ENCODE results near the genes PRKRIP1 and EFCAB10.

GRCh38 chr7:102232504-102233225 lies 54.0 kb upstream of the SH2B2 start:
- PRO-cap = no peak

GRCh38 chr7:102304755-102305208 lies 18.1 kb downstream of the SH2B2 start:
- PRO-cap = no peak

- PRO-cap = bidirectional peak, plus-strand start at chr7:102395780, minus-strand start at chr7:102395729; bidirectional peak, plus-strand start at chr7:102396363, minus-strand start at chr7:102396117
Measured at GRCh38 chr7:102395544-102396504, at the start of gene PRKRIP1. Gene PRKRIP1, plus strand, starts transcription at chr7:102396363.

DNA sequence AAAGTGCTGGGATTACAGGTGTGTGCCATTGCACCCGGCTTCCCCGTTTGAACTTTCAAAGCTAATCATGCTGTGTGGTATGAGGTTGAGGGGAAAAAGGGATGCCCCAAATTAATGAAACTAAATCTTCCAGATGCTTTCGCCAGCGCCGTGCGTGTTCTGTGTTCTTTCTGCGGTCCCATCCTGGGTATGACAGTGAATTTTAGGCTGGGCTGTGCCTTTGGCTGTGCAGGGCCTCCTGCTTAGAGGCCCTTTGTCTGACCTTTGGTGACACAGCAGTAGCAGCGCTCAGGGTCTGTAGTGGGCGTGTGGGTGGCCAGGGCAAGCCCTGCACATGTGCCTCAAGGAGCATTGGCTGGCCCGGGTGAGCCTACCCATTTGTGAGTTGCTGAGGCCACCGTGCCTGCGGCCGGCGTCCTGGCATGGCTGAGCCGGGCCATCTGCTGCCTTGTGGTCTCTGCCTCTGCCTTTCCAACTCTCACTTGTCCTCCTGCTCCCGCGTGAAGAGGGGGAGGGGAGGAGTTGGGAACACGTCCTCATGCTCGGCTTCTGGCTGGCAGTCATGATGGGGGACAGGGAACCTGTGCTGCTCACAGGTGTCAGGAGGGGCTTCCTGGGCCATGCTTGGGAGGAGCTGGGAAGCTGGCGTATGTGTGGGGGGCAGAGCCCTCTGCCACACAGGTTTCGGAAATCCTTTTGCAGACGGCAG lies 9.3 kb upstream of the ORAI2 start:
- PRO-cap = bidirectional peak, plus-strand start at position 559 of the sequence, minus-strand start at position 221 of the sequence

- PRO-cap = no peak
Measured at GRCh38 chr7:102448806-102449241, 15.4 kb downstream of the ORAI2 start.

DNA sequence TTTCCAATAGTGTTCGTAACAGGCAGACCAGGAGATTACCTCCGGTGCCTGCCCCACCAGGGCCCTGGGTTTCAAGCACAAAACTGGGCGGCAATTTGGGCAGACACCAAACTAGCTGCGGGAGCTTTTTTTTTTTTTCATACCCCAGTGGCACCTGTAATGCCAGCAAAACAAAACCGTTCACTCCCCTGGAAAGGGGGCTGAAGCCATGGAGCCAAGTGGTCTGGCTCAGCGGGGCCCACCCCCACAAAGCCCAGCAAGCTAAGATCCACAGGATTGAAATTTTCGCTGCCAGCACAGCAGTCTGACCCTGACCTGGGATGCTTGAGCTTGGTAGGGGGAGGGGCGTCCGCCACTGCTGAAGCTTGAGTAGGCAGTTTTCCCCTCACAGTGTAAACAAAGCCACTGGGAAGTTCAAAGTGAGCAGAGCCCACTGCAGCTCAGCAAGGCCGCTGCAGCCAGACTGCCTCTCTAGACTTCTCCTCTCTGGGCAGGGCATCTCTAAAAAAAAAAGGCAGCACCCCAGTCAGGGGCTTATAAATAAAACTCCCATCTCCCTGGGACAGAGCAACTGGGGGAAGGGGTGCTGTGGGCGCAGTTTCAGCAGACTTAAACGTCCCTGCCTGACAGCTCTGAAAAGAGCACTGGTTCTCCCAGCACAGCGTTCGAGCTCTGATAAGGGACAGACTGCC lies 31.4 kb downstream of the ARMC10 start:
- PRO-cap = no peak

- PRO-cap = no peak
Measured at GRCh38 chr7:103150106-103150793, 1.4 kb upstream of the NAPEPLD start.

DNA sequence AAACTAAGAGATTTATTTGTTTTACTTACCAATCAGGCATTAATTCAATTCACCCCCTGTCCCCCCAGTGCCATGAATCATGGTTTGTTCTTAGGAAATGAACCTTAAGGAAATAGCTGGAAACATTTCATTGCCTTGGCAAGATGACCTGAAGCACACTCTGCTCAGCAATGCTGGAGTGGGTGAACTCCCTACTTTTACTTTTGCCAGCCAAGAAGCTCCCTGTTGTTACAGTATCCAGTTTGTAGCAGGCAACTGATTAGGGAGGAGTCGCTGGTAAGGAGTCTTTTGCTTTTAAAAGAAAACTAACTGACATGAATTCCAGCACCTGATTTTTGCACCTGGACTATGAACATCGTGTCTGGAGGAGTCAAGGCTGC lies 13.7 kb upstream of the NAPEPLD start:
- PRO-cap = no peak

DNA sequence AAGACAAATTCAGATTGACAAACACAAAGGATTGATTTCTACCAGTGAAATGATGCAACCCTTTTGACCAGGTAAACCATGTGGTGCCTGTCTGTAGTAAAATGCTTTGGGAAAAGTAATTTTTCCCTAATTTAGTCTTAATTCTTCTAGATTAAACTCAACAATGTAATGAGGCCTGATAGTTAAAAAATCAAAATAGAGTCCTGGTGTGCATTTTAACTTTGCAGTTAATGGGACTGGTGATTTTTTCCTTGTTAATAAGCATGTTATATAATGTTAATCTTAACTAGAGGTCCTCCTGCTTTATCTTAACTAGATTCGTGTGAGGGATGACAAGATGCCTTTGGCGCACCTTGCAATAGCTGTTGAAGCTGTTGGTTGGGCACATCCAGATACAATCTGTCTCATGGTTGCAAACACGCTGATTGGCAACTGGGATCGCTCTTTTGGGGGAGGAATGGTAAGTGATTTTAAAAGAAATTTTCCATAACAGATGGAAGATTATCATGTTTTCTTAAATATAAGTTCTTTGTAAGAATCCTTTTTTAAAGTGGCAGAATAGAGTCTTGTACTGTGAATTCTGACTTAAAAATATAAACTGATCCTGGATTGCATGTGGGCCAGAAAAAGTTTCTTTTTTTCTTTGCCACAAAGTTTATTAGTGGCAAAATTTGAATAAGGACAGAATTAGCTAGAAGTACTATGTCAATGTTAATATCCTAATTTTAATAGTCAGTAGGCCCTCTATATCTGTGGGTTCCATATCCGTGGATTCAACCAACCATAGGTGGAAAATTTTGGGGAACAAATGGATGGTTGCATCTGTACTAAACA lies 11.6 kb downstream of the PMPCB start:
- PRO-cap = no peak

- PRO-cap = no peak
Measured at GRCh38 chr7:103660387-103660704, 214.3 kb upstream of the SLC26A5 start.

DNA sequence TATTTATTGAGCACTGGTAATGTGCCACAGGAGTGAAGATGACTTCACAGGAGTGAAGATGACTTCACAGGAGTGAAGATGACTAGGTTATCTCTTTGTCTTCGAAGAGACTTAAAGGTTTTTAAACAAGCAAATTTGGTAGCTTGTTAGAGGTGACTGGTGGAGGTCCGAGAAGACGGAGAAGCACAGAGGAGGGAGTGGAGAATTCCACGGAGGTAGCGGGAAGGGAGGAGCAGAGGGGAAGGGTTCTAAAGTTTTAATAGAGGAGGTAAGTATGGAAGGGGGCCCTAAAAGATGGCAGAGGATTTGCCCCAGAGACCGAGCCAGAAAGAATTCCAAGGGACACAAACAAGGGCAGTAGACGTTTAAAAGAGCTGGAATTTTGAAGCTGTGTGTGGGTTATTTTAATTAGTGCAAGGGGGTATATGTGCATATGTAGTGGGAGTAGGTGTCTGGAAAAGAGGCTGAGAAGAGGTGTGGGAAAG lies 83.8 kb downstream of the RELN start:
- PRO-cap = no peak

- PRO-cap = no peak
Measured at GRCh38 chr7:104029713-104030037, 40.2 kb upstream of the RELN start.

DNA sequence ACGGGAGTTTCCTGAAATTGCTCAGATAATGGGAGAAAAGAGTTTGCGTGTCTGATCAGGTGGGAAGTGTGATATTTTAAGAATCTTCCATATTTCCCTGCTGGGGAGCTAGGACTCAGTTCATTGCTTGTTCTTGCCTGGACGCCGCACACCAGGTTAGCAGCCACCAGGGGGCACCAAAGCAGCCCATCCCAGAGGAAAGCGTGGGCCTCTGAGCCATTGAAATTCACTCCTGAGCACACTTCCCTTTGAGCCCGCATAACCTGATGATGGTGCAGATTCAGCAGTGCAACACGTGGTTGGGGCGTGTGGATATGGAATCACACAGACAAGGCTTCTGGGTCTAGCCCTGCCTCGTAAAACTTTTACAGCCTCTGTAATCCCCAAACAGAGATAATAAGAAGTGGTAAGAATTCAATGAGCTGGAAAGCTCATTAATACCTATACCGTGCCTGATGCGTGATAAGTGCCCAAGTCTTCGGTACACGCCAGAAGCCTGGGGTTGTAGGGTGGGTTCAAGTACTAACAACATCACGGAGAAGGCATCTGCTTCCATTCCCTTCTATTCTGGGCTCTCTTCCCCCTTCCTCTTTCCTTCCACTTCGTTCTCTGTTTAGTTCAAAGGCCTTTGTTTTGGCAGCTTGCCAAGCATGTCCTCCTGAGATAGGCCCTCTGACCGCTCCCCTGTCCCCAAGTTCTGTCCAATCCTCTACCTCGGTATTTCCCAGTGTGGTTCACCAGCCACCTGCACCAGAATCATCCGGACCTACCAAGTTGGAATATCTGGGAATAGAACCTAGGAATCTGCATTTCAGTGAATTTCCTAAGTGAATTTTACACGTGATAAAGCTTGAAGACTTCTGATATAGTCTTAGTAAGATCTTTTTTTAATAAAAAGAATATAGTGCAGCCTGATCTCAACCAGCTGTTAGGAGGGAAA lies 130.1 kb upstream of the KMT2E start:
- PRO-cap = no peak

- PRO-cap = no peak
Measured at GRCh38 chr7:105042909-105043146, 28.8 kb downstream of the KMT2E start.

GRCh38 chr7:105081440-105081964 lies 67.5 kb downstream of the KMT2E start:
- PRO-cap = no peak

- PRO-cap = bidirectional peak, plus-strand start at chr7:105261913, minus-strand start at chr7:105261827
Measured at GRCh38 chr7:105261761-105262114, 127.0 kb downstream of the SRPK2 start.

- PRO-cap = no peak
Measured at GRCh38 chr7:105493105-105494384, 28.5 kb downstream of the PUS7 start.

DNA sequence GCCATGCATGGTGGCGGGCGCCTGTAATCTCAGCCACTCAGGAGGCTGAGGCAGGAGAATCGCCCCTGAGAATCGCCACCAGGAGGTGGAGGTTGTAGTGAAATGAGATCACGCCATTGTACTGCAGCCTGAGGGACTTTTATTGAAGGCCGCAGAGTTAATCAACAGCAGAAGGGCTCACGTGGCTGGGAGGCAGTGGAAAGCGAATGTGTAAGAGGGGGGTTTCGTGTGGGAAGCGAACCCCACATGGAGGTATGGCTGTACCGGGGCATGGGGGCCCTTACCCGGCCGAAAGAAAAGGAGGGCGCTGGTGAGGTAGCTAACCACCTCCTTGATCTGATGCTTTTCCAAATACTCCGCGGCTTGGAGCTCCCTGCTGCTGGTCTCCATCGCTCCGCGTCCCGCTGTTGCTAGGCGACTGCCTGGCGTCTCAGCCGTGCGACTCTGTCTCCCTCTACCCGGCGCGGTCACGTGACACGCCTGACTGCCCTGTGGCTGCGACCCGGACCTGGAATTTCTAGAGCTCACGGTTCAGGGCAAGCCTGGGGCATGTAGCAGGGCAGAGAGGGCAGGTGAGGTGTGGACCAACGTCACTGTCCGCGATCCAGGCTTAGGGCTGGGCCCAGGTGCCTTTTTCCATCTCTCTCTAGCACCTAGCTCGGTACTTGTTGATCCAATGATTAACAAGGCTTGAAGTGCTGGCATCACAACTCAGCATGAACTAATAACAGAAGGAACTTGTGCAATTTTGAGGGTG lies at the start of gene EFCAB10:
Gene EFCAB10 (minus strand): TSS at position 420 of the 757 bp plus-strand sequence.
- PRO-cap = bidirectional peak, plus-strand start at position 481 of the sequence, minus-strand start at position 409 of the sequence

DNA sequence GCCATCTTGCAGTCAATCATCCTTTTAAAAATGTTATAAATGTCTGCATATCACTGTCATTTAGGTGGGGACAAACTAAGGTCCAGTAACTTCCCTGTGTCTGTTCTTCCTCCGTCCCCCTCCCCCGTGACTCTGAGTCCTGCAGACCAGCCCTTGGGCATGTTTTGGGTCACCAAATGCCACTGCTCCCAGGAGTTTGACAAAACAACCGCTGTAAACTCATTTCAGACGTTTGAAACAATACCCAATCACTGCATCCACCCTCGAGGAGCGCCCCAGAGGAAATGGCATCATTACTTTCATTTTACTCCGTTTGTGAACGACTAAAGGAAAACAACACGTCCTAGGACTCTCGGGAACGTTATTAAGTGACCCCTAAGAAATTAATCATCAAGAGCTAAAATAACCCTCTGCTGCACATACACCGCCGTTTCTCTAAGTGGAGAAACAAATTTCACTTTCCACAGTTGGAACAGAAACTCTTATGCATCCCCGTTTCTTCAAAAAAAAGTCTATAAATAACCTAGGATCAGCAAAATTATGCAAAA lies 109.8 kb upstream of the EFCAB10 start:
- PRO-cap = no peak

DNA sequence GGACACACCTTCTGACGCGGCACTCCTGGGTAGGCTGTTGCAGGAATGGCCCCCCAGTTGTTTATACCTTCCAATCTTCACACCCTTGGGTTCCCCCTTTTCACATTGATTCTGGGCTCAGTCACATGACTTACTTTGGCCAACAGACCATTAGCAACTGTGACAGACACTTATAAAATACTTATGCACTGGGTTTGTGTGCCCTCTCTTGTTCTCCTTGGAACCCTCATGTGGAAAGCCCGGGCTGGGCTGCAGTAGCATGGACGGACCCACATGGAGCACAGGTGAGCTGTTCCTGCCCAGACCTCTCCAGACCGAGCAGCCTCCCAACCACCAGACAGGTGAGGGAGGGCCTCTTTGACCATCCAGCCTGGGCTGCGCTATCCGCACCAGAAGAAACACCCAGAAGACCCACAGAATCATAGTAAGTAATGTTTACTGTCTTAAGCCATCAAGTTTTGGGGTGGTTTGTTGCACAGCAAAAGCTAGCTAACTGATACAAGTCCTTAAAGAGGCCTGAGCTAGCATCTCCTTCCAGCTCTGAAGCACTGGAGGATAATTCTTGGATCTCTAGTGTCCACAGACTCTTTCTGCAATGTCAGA lies 68.8 kb downstream of the ATXN7L1 start:
- PRO-cap = no peak